Left colon (tissue), 1 donor: ENCODE results near the genes RBM28 and TNPO3.

DNA sequence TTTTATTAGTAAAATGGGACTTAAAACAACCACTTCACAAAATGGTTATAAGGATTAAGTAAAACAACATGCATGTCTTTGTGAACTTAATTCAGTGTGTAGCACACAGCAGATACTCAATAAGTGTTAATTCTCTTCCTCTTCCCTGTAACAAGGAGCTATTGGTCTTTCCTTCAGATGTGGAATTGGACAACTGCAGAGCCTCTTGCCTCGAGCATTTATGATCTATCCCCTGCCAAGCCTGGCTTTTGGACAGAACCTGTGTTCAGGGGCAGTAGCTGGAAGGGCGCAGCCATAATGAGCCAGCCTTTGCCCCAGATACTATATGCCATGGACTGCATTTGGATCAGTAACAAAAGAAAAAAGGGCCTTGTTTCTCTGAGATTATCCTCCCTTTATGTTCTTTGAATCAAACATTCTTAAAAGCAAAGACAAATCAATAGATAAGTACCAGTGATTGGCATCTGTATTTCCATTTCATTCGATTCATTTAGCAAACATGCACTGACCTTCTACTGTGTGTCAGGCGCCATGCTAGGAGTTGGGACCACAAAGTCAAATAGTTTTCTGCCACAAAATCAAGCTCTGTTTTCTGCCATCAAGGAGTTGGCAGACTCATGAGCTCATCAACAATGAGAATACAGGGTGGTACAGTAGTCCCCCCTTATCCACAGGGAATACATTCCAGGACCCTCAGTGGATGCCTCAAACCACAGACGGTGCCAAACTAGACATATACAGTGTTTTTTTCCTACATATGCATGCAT lies 25.0 kb upstream of the LRRC4 start:
- PRO-cap: no peak

DNA sequence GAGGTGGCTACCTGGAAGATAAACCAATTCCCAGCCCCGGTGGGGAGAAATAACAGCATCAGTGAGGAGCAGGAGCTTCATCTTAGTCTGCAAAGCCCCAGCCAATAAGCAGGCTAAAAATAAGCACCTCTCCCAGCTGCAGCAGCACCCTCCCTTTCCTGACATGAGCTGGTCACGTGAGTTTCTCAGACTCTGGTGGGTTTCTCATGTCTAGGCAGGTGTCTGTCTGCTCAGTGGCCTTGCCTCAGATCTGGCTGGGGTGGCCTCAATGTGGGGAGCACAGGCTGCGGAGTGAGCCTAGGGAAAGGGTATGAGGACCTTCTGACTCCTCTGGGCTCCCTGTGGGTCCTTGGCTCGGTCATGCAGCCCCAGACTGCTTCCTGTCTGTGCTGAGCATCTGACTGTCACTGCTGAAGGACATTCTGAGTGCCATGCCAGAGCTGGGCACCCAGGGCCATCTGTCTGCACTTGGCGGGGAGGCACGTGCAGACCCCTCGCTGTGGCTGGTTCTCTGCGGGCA lies 81.6 kb upstream of the LRRC4 start:
- PRO-cap: no peak

DNA sequence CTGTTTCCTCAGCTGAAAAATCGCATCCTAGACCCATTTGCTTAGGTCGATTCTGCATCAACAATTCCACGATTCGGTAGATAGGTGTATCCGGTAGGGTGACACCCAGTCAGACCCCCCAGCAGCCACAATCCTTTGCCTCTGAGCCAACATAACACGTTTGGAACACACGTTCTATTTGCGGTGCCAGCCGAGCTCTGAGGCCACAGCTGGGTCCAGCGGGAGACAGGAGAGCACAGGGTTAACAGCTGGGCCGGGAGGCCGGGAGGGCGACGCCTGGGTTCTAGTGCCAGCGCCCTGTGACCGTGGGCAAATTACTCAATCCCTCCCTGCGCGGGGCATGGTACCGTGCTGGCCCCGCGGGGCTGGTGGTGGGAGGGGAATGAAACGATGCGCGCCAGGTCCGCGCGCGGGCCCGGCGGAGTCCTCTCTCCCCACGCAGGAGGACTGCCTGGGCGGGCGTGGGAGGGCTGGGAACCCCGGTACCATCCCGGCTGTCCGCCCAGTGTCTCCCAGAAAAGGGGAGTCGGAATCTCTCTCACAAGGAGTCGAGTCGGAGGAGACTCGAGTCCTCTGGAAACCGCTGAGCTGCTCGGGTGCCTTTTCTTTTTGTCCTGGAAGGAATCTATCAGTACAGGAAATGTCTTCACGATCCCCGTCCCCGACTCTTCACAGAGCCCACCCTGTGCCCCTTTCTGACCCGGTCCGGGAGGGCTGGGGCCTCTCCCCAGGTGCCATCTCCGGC lies 30.4 kb downstream of the LEP start:
- PRO-cap: no peak

- PRO-cap: unidirectional peak, minus-strand start at chr7:128343745; unidirectional peak, minus-strand start at chr7:128343834; unidirectional peak, minus-strand start at chr7:128343897
These were observed at the start of gene RBM28 for GRCh38 chr7:128343056-128344086. Gene RBM28 (minus strand): TSS chr7:128343908.

- PRO-cap: no peak
These were observed 1.9 kb downstream of the HILPDA start for GRCh38 chr7:128457489-128457986.

- PRO-cap: no peak
These were observed 19.5 kb upstream of the GARIN1A start for GRCh38 chr7:128652414-128653134.

DNA sequence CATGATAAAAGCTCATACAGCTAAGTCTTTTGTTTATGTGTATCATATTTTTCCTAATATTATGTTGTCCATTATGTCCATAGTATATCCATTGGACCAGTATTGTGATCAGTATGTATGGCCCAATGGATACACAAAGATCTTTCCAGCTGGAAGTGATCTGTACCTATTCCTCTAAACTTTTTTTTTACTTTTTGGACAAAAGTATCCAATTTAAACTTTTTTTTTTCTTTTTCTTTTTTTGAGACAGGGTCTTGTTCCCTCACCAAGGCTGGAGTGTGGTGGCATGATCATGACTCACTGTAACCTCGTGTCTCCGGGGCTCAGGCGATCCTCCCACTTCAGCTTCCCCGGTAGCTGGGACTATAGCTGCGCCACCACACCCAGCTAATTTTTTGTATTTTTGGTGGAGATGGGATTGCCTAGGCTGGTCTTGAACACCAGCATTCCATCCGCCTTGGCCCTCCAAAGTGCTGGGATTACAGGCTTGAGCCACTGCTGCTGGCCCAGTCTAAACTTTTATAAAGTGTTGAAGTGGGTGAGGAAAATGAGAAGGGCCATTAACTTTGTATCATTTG lies 4.2 kb downstream of the CALU start:
- PRO-cap: no peak

DNA sequence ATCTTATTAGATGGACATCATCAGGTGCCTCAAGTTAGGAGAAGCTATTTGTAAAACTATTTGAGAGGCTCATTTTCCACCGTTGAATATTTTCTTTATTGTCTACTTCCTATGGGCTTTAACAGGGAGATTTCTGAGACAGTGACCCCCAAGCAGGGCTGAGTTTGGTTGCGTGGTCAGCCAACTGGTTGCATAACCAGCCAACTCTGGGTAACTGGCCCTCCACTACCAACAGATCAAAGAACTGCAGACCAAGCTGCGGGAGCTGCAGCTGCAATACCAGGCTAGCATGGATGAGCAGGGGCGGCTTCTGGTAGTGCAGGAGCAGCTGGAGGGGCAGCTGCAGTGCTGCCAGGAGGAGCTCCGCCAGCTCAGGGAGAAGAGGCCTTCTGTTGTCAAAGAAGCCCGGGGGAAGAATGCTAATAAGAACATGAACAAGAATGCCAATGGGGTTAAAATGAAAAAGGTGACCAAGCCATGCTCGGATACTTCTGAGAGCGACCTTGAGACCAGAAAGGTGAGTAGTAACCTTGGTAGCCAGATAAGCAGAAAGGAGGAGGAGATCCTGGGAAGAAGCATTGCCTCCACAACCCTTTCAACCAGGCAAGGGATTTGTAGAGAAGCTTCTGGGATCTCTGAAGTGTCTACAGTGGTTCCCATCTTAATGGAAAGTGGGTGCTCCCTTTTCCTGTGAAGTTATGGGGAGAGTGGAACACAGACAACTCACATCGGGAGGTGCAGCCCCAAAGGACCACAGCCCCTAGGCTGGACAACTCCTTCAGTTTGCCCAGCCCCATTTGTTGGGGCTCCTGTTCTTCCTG lies 15.6 kb upstream of the FLNC start:
- PRO-cap: no peak

- PRO-cap: no peak
These were observed 2.1 kb upstream of the FLNC start for GRCh38 chr7:128827904-128828715.

DNA sequence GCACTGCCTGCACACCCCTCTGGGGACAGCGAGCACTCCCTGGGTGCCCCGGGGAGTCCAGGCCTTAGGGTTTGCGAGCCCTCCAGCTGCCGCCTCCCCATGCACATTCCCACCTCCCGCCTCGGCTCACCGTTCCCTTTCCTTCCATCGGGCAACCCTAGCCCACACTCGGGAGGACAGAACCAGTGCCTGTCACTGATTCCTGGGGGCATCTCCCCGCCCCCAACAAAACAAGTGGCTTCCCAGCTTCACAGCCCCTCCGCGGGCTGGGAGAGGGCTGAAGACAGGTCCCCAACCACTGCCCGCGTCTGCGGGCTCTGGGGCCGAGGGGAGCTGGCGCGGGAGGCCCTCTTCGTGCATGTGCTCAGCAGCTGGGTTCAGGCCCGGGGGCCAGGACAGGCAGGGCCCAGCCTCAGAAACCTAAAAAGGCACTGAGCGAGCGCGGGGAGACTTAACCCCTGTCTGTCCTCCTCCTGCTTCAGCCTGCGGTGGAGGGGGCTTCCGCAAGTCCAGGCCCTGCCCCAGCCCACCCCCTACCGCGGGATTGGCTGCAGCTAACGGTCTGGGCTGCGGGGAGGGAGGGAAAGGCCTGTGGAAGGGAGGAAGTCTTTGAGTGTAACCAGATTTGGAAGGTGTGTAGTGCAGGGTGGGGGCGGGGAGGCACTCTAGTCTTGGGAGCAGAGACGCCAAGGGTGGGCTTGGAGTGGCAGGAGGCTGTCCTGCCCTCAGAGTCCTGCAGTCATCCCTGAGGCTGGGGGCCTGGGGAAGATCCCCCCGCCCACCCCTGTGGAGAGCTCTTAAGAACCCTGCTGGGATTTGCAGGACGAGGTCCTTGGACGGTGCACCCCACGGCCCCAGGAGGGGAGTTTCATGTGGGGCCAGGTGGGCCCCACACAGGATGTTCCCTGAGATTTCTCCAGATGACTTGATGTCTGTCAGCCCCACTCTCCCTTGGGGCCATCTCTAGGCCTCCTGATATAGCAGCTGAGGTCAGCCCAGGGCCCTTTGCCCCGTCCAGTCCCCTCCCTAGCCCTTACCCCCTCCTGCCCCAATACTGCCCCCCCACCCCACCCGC lies 1.3 kb downstream of the FLNC start:
- PRO-cap: unidirectional peak, minus-strand start at position 319 of the sequence

DNA sequence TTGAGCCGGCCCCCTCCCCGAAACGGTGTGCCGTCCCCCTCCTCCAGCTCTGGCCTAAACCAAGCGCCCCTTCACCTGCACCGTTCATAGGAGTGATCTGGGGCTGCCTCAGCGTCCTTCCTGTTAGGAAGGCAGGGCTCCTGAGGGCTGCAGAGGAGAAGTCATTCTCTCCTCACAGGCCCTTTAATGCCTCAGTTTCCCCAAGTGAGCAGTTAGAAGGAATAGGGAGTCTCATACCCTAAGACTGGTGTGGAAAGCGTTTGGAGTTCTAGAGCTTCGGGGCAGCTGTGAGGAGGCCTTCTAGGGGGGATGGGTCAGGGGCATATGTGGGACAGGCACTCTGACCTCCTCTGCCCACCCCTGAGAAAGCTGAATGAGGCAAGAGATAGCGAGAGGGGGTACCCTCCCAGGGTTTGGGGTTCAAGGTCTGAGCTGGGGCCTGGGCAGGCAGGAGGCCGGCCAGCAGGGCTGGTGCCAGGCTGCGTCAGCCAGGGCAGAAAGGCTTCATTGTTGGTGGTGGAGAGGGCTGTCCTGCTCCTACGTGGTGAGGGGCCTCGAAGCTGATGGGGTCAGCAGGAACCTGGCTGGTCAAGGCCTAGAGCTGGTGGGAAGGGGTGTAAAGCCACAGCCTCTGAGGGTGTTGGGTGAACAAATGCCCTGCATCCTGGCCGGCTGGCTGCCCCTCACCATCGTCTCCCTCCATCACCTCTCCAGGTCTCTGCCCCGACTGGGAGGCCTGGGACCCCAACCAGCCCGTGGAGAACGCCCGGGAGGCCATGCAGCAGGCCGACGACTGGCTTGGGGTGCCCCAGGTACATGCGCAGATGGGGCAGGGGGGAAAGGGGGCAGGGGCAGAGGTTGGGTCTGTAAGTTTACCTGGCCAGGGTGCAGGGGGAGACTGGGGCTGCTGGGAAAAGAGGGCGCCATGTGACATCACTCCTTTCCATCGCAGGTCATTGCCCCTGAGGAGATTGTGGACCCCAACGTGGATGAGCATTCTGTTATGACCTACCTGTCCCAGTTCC lies 6.6 kb downstream of the FLNC start:
- PRO-cap: no peak

GRCh38 chr7:128863386-128863532 lies 603 bp downstream of the ATP6V1F start:
- PRO-cap: no peak

- PRO-cap: no peak
These were observed 17.9 kb downstream of the KCP start for GRCh38 chr7:128892649-128893000.

- PRO-cap: unidirectional peak, minus-strand start at chr7:128903035
These were observed 7.4 kb downstream of the KCP start for GRCh38 chr7:128902845-128903675.

GRCh38 chr7:128940444-128941395 lies 3.0 kb downstream of the IRF5 start:
- PRO-cap: unidirectional peak, minus-strand start at chr7:128940599

GRCh38 chr7:128948919-128950125 lies 11.6 kb downstream of the IRF5 start:
- PRO-cap: no peak

GRCh38 chr7:129054361-129055438 lies at the start of gene TNPO3:
Gene TNPO3 (minus strand): TSS chr7:129055111.
- PRO-cap: bidirectional peak, plus-strand start at chr7:129054626, minus-strand start at chr7:129054532; bidirectional peak, plus-strand start at chr7:129055239, minus-strand start at chr7:129054900

DNA sequence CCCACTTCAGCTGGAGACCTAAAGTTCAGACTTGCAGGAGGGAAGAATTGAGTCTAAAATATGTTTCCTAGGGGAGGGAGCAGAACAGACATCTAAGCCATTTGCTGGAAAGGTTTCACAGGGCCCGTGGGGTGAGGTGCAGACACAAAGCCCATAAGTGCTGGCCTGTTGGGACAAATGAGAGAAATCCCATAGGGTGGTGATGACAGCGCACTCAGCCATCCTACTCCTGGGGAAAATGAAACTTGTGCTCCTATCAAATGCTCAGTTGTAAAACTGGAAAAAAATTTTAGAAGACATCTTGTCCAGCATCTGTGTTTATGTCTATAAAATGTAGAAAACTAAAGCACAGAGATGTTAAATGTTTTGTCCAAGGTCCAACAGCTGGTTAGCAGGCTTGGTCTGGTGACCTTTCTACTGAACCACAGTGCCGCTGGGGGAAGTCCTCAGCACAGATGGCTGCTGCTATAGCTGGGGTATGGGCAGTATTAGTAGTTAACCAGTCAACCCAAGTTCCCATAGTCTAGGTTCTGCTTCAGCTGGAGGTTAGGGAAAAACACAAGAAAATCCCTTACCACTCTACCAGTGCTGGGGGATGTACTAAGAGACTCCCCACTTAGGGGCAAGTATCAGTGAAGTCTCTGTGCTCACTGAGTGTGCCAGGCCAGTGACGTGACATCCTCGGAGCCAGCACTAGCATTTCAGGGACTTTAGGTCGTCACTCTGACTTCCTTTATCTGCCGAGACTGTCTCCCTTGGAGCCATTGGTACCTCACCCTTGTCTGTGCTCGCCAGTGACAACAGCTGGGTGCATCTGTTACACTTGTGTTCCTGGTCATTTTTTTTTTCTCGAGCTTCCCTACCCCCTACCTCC lies 1.8 kb downstream of the TSPAN33 start:
- PRO-cap: no peak

- PRO-cap: no peak
These were observed 20.2 kb upstream of the SMO start for GRCh38 chr7:129167869-129168933.

DNA sequence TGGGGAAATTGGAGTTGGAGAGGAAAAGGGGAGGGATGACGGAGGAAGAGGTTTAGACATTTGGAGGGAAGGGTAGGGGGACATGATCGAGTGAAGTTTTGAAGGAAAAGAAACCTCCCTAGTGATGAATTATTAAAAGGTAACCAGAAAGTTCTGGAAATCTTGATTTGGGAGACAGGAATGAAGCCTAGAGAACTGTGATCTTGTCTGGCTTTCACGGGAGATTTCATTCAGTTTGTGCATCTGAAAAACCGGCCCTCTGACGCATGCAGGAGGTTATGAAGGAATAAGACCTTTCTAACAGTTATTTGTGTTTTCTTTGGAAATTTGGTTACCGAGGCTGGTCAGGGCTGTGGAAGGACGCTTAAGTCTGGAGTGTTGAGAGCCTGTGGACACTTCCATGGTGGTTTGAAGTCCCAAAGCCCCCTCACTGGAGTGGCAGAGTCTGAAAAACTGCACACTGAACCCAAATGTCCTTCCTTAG lies 1.5 kb downstream of the SMO start:
- PRO-cap: no peak